B cell (primary cell): ENCODE measurements around a stretch of chr13.

- PRO-cap = no peak
- CAGE, long polyA plus RNA = no peak
Measured at GRCh38 chr13:74301315-74302030, 1180.5 kb downstream of the TBC1D4 start.

GRCh38 chr13:75405893-75406371, 76.0 kb downstream of the TBC1D4 start:
- PRO-cap = no peak
- CAGE, long polyA plus RNA = no peak

DNA sequence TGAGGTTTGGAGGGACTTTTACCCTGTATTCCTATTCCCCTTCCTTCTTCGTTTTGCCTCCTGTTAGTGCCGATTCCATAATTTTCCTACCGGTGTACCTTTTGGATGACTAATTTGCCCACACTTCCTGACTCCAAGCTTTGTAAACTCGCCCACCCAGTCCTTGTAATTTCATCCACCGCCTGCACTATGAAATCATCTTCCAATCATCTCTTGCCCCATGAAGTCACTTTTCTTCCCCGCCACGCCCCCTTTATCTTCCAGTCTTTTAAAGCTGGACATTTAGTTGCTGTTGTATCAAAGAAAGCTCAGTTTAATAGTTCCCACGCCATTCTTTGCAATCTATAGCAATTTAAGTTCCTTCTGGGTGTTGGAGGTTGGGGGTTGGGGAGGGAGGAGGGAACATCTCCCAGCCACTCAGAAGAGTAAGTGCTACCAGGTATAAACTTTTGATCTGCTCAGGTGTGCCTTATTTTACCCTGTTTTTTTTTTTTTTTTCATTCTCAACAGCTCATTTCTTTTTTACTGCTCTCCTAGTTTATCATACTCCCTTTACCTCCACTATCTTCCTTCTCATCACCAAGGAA, 741 bp downstream of the UCHL3 start:
- PRO-cap = no peak
- CAGE, long polyA plus RNA = no peak

DNA sequence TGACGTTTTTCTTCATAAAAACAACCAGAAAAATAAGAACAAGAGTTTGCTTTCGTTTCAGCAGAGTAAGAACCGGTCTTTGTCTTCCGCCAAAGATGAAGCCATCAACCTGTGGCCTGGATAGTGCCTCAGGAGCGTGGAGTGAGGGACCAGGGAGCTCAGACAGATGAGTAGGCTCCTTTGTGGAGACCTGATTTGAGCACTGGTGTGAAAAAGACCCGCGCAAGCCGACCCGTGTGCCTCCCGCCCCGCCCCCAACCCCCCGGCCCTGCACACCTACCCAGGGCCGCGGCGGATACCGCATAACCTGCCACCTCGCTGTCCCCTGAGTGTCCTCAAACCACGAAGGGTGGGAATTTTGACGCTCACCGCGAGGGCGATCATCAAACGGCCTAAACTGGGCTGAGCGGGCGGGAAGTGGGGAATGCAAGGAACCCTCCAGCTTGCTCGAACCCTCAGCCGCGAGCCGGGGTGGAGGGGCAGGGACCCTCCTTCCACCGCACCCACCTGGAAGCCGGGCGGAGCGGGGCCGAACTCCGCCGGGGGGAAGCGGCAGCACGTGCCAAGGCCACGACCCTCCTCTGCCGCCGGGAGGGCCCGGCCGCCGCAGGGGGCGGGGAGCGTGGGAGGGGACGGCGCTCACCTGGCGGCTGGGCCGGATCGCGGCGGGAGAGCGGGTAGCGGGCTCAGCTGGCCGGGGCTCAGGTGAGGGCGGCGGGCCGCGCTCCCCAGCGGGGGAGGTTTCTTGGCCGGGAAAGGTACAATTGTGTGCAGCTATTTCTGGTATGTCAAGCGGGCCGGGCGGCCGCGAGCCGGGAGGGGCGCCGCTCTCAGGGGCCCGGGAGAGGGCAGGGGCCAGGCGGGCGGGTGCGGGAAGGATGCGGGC, 701 bp upstream of the LMO7 start:
- PRO-cap = no peak
- CAGE, long polyA plus RNA = no peak

DNA sequence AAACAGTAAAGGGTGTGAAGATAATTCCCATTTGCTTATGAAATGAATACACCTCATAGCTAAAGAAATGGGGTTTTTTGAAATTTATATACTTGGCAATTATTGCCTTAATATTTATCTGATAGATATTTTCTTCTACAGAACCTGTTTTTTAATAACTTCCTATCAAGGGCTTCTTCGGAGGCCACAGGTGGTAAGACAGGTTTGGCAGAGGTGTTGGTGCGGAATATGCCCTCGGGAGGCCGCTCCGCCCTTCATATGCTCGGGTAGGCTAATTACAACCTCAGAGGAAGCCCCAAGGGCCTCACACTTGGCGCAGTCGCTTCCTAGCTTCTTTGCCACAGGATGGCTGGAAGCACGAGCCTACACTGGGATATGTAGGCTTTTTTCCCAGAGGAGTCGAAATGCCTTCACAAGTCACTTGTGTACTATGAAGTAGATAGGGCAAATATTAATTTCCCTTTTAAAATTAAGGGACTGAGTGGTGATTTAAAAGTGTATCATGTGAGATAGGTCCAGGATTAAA, 68.8 kb downstream of the LMO7 start:
- PRO-cap = no peak
- CAGE, long polyA plus RNA = no peak

DNA sequence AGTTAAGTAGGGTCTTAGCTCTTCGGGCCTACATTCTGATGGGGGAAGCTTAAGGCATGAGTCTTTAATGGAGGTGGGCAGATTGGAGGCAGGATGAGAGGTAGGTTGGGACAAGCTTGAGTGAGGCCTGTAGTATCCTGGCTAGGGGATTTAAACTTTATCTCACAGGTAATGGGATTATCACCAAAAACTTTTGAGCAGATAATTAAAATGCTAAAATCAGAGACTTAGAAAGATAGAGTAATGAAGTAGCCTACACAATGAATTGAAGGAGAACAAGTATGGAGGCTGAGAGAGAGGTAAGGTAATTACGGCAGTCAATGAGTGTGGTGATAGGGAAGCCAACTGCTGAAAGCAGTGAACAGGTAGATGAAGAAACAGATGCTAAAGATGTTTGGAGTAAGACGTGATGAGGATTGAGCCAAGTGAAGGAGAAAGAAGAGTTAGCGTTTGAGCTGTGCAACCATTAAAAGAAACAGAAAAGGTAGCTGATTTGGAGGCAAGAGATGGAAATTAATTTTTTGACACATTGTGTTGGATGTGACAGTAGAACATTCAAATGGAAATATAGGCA, 137.1 kb downstream of the LMO7 start:
- PRO-cap = no peak
- CAGE, long polyA plus RNA = no peak

- PRO-cap = no peak
- CAGE, long polyA plus RNA = no peak
Measured at GRCh38 chr13:75792341-75792969, 156.3 kb downstream of the LMO7 start.

- PRO-cap = no peak
- CAGE, long polyA plus RNA = no peak
Measured at GRCh38 chr13:75840193-75840476, 204.0 kb downstream of the LMO7 start.

DNA sequence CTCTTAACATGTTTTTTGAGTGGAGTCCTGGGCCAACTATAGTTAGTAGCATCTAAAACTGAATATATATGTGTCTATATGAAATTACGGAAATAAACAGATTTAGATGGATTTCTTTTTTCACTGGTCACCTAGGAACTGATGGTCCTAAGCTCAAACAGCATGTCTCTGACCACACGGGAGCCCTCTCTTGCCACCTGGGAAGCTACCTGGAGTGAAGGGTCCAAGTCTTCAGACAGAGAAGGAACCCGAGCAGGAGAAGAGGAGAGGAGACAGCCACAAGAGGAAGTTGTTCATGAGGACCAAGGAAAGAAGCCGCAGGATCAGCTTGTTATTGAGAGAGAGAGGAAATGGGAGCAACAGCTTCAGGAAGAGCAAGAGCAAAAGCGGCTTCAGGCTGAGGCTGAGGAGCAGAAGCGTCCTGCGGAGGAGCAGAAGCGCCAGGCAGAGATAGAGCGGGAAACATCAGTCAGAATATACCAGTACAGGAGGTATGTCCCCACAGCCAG, 205.4 kb downstream of the LMO7 start:
- PRO-cap = no peak
- CAGE, long polyA plus RNA = no peak

GRCh38 chr13:76014871-76015349, 378.8 kb downstream of the LMO7 start:
- PRO-cap = no peak
- CAGE, long polyA plus RNA = no peak

GRCh38 chr13:76086885-76087419, 450.8 kb downstream of the LMO7 start:
- PRO-cap = no peak
- CAGE, long polyA plus RNA = no peak

DNA sequence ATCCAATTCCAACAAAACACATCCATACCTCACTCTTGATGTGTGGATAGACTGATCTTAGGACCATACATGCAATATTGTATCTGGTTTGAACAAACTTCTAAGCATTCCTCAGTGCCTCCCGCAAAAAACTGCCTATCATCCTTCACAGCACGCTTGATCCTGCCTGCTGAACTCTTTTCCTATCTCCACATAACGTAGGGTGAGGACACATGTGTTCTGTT, 415.2 kb downstream of the KCTD12 start:
- PRO-cap = no peak
- CAGE, long polyA plus RNA = no peak

GRCh38 chr13:76798112-76798338, 88.2 kb downstream of the KCTD12 start:
- PRO-cap = no peak
- CAGE, long polyA plus RNA = no peak

DNA sequence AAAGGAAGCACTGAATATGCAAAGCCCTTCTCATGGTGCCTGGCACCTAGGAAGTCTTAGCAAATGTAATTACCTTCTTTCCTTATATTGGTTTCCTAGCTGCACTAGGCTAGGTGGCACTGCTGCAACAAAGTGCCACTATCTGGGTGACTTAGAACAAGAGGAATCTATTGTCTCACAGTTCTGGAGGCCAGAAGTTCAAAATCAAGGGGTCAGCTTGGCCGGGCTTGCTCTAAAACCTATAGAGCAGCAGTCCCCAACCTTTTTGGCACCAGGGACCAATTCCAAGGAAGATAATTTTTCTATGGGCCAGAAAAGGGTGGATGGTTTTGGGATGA, 62.1 kb downstream of the KCTD12 start:
- PRO-cap = no peak
- CAGE, long polyA plus RNA = no peak

- PRO-cap = no peak
- CAGE, long polyA plus RNA = no peak
Measured at GRCh38 chr13:76882377-76882813, 3.8 kb downstream of the KCTD12 start.

GRCh38 chr13:77047915-77048465, 21.0 kb upstream of the FBXL3 start:
- PRO-cap = no peak
- CAGE, long polyA plus RNA = no peak

- PRO-cap = no peak
- CAGE, long polyA plus RNA = no peak
Measured at GRCh38 chr13:77155813-77156382, 128.9 kb upstream of the FBXL3 start.

DNA sequence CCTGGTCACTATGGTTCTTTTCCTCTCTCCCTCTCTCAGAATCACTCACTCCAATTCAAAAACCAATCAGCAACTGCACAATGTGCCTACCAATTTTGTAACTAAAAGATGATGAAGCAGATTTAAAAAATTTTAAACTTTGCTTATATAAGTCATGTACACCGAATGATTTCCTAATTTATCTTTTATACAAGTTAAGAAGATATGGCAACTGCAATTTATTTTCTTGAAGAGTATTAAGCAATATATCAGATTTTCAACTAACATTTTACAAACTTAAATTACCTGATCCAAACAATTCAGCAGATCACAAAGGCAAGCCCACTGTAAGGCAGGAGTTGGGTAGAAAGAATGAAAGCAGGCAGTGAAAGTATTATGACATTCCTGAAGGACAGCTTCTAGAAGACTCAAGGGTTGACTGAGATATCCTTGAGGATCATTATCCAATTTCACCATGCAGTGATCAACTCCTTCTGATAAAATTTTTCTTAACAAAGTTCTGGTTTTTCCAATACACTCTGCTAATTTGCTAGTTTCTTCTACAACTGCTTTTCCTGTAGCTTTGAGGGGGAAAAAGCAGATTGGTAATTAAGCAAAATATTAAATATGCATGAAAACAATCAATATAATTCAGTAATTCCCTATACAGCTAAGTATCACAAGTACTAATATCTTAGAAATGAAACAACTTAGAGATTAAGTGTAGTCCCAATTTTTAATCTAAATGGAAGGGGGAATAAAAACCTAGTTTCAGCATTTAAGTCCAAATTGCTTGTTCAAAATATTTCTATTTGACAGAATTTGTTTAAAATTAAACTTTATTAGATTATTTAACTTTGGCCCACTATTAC, 141.9 kb downstream of the MYCBP2 start:
- PRO-cap = no peak
- CAGE, long polyA plus RNA = no peak

DNA sequence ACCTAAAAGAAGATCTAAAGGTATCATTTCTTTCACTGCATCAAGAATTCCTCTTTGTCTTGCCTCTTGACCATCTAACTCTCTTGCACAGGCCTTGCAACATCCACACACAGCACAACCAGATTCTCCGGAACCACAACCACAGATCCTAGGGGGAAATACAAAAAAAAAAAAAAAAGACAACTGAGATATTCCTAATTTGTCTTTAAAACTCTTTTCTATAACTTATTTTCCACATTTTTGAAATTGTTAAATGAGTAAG, 83.2 kb downstream of the MYCBP2 start:
- PRO-cap = no peak
- CAGE, long polyA plus RNA = no peak

DNA sequence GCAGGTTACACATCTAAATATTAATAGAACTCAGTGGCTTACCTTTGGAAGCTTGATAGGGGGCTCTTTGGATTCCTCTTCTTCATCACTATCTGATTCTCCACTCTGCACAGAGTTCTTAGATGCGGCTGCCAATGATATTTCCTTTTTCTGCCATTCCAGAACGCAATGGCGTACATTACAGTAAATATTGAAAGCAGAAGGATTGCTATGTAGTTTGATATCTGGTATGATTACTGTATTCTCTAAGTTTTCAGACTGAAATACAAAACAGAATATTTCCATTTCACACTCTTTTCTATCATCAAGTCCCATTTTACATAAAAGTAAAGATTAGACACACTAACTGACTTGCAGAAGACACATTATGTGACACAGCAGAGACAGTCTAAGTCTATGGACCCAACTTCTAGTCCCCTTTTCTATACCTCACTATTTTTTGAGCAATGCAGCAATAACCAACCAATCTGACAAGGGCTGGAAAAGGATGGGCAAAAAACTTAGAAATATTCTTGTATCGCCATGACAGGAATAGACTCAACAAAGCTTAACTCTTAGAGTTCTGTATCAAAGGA, 38.7 kb downstream of the MYCBP2 start:
- PRO-cap = no peak
- CAGE, long polyA plus RNA = no peak